ENCODE measurements around a stretch of chrX.

- PRO-cap: no peak
These were observed 11.2 kb upstream of the CLTRN start for GRCh38 chrX:15675876-15676178.

DNA sequence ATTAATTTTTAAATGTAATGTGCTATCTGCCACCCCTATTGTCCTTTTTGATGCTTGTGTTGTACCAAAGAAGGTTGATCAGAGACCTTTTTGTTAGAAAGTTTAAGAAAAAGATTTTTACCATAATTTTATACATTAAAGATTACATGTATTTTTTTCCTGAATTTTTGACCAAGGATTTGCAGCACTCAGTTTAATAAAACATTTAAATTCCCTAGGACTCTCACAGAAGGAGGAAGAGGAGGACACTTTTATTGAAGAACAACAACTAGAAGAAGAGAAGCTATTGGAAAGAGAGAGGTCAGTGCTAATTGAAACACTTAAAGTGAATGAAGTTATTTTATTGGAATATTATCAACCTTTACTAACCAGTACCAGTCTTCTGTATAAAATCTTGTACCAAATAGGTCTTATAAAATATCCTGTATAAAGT, 9.4 kb downstream of the ZRSR2 start:
- PRO-cap: no peak

DNA sequence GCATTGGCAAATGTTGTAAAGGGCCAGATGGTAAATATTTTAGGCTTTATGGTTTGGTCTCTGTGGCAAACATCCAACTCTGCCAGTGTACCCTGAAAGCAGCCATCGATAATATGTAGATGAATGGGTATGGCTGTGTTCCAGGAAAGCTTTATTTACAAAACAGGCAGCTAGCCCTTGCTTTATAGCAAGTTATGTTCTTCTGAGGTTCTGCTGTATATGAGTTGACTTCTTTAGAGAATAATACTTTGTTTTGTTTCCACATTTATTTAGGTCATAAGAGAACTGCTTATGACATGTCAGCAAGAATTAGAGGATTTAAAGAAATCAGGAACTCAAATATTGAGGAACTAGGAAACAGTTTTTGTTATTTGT, 14.1 kb downstream of the ZRSR2 start:
- PRO-cap: no peak

DNA sequence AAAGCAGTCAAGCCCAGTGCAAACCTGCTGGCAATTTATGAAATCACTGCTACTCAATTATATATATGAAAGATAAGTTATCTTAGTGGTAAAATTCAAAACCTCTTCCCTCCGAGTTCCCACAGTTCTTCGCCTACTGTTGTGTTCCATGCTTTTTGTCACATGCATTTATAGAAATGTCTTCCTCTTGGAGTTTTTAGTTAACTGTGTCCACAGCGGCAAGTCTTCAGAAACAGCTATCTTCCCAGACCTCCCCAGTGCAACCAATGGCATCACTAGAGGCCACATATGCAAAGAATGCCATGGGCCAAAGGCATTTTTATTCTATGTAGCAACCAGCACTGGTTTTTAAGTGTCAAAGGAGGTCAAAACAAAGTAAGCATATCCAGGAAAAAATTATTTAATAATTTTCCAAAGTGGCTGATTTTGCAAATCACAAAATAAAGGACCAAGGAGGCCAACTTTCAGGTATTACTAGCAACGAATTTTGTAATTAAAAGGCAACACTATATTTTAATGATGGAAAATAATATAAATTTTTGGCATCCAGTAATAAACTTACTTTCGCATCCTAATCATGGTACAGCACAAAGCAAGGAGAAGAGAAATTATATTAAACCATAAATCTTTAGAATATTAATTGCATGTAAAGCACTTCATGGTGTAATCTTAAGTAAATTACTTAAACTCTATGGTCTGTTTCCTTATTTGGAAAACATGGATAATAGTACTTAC, 26.8 kb downstream of the AP1S2 start:
- PRO-cap: no peak

GRCh38 chrX:16807979-16808548, 21.8 kb downstream of the TXLNG start:
- PRO-cap: no peak

DNA sequence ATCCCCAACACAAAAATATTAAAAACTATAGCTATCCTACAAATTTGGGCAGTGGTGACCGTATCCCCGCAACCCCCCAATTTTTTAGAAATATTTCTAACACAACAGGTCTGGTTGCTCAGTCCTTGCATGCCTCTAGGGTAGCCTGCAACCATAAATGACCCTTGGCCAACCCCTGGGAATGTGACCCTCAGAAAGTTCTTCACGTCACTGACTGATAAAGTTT, 12.4 kb downstream of the RBBP7 start:
- PRO-cap: no peak

DNA sequence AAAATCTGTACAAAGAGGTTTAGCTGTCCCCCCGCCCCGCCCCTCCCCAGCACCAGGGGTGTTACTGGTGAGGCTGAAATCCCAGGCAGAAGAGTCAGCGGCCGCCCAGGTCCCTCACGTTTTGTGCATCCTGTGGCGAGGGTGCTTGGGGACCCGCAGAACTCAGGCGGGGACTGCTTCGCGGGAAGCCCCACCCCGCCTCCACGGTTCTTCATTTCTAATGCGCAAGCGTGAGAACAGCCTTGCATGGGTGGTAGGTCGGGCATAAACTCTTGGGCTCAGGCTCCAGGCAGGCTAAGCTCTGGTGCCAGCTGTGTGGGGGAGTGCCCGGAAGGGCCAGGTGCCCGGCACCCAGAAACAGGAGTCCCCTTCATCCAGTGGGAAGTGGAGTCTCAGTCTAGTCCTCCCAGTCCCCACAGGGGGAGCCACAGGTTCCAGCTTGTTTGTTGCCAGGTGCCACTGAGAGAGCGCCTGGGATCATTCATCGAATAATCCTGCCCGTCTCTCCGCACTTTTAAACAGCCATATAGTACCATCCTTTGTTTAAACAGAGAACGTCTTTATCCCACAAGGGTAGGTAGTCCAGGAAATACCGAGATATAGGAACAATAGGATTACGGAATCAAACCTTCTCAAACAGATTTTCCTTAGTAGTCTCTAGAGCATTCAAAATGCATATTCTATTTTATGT, 12.6 kb upstream of the RBBP7 start:
- PRO-cap: bidirectional peak, plus-strand start at position 233 of the sequence, minus-strand start at position 96 of the sequence

GRCh38 chrX:17173311-17173529, 201.8 kb upstream of the NHS start:
- PRO-cap: no peak

- PRO-cap: no peak
These were observed 466 bp upstream of the NHS start for GRCh38 chrX:17374634-17374833.

DNA sequence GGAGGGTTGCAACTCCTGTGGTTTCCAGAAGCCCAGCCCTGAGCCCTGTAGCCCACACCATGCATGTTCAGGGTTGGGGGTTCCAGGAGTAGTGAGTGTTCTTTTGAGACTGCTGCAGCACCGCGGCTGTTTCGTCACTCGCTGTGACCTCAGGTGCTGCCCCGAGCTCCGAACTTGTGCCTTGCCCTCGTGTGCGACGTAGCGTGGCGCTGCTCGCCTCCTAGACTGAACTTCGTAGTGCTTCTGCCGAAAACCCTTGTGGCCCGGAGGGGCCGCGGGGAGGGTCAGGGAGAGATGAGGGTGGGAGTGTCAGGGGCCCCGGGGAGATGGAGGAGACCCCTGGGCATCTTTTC, 1.7 kb downstream of the NHS start:
- PRO-cap: no peak

- PRO-cap: no peak
These were observed 154.3 kb downstream of the NHS start for GRCh38 chrX:17529299-17529776.

DNA sequence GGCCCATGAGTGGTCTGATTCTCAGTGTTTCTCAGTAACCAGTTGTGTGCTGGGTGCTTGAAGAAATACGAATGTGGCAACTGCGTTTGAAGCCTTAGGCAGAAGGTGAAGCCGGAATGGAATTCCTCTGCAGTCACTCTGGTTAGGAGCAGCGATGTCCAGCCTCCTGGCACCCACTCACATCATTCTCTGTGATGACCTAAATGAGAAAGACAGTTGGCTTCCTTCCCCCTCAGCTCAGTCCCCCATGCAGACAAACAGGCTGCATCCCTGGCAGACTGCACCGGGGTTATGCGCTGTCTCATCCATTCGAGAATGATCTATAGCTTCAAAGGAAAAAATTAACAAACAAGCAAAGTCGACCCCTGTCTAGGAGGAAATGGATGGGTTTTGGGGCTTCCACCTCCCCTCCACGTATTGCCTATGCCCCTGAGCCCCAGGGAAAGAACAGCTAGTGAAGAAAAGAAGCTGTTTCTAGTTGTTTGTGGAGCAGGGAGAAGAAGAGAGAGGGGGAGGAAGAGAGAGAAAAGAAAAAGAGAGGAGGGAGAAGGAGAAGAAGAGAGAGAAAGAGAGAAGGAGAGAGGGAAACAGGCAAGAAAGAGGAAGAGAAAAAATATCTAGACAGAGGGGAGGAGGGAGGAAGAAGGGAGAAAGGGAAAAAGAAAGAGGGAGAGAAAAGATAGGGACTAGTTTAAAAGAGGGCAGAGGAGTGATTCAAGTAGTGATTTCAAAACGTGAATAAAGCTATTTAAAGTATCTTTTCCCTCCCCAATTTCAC, 169.9 kb upstream of the SCML1 start:
- PRO-cap: no peak

DNA sequence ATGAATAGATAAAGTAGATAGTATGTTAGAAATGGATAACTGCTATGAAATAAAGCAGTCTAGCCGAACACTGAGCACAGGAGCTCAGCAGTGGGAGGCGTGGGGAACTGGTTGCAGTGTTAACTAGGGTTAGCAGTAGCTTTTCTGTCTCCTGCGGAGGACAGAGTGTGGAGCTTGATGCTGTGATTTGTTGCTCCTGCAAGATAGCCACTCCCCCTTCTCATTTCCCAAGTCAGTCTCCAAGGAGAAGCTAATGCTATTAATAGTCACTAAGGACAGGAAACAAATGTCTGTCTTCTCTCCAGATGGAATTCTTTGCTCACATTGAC, 156.9 kb upstream of the SCML1 start:
- PRO-cap: no peak

DNA sequence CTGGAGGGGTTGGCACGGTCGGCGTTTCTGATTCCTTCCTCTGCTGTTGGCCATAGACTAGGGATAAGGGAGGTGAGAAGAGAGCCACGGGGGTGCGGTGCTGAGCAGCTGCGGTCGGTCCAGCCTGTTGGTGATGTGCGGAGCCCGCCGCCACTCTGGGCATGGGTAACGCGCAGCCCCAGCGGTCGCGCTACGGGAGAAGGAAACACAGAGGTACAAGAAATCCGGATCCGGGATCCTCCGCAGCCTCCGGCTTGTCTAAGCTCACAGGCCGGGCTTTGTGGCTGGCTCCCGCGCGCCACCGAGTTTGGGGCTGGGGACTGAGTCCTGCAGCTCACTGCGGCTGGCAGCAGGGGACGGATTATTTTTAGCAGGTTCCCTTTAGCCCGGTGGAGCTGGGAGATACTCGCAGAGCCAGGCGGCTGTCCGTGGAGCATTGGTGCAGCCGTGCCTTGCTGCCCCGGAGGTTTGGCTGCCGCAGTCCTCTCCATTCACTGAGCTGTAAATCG, 82.1 kb upstream of the SCML1 start:
- PRO-cap: no peak

DNA sequence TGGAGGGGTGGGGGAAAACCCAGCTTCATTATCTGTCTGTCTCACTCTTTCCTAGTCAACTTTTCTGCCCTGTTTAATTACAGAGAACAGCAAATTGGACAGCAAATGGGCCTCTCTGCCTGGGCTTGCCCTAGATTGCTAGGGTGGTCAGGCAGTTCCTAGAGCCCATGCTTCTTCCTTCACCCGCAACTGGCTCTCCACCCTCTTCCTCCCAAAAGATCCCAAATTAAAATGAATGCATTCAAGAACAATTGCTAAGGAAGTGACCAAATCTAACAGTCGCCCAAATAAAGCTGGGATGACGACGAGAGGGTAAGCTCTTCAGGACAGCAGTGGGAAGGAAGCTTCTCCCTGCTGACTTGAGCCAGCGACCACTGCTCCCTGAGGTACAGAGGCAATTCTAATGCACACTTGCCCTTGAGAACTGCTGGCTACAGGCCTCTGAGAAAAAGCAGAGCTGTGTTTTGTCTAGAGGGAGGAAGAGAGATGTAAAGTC, 12.3 kb downstream of the RAI2 start:
- PRO-cap: no peak

DNA sequence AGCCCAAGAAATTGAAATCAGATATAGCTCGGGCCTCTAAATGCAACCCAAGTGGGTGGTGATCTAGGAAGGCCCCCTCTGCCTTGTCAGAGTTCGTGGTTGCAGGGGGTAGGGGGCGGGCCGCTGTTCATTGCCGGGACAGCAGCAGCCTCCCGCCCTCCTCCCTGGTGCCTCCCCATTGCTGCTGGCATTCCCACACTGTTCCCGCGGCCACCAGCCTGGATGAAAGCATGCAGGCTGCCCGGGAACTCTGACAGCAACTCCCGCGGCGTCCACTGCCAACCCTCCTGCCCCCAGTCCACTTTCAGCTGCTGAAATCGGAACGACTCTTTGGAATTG, 122.0 kb downstream of the BEND2 start:
- PRO-cap: no peak

DNA sequence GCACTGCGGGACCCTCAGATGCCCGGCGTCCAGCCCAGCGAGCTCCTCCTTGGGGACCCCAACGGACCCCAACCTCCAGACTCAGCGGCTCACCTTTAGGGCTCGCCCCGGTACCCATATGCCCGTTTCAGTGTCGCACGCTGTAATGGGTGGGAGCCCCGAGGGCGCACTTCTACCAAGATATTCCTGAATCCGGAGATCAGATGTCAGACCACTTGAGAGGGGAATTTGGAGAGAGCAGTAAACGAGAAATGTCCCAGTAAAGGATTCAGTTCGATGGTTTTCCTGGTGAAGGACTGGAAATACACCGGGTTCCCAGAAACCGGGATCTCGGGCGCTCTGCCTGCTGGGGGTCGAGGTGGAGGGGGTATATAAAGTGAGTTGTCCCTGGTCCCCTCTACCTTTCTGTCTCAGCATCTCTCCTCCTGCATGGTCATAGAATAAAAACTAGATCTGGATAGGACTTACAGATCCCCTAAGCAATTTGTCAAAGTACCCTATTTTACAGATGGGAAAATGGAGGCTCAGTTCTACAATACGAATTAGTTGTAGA, 618 bp upstream of the ADGRG2 start:
- PRO-cap: no peak

GRCh38 chrX:19188397-19188696, 66.1 kb upstream of the ADGRG2 start:
- PRO-cap: no peak

DNA sequence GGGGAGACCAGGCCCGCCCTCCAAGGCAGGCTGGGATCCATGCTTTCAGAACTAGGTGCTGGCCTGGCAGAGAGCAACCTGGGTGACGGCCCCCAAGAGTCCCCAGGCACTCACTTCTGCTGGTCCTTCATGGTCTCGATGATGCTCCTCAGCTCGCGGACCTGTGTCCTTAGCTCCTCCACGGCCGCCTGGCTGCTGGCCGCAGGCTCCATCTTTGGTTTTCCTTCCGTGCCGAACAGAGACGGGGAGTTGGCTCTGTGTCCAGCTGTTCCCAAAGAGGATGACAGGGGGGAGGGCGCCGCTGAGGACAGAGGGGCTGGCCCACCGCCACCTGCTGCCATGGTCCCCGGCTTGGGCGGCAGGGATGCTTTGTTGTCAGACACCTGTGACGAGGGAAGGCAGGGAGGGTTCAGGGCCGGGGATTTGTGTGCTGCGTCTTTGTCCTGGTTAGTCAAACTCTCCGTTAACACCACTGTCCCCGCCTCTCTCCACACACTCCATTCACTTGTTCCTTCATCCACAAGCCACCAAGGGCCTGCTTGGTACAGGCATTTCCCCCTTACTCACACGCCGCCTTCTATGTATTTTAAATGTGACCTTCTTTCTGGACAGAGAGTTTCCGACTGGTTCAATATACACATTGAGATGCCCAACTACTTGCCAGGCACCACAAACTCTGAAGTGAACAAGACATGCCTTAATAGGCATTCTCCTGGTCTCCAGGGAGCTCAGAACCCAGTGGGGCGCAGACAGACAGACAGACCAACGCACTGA, 26.7 kb upstream of the MAP3K15 start:
- PRO-cap: no peak

GRCh38 chrX:19640875-19641226, 125.5 kb upstream of the MAP3K15 start:
- PRO-cap: no peak

All from SEM (cell line).